Mucosa of descending colon (tissue), 1 donor: ENCODE measurements around the genes S1PR2, CDC37 and S1PR5.

DNA sequence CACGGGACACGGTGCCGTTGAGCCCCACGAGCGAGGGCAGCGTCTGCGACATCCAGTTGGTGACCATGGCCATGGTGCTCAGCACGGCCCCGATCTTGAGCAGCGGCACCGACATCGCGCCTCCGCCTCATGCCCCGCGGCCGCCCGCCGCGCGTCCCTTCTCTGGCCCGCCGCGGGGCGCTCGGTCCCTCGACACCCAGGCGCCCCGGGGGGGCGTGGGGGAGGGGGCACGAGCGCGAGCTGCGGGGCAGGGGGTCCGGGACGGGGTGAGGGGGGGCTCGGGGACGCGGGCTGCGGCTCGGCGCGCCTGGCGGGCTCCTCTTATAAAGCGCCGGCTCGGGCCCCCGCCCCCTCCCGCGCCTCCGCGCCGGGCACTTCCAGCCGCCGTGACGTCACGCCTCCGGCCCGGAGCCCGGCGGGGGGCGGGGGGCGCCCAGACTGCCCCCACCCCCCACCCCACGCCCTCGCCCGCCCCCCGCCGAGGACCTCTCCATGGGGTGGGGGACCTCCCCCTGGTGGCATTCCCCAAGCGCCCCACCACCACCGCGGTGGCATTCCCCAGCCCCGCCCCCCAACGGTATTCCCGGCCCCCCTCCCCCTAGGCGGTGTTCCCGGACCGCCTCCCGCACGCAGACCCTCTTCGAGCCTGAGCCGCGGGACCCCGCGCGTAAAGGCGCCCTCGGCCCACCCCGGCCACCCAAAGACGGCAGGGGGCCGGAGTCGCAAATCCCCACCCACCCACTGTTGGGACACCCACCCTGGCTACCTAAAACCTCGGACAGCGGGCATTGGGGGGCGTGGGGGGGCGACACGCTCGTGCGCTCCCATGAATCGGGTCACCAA, 22.6 kb downstream of the OLFM2 start:
- PRO-cap: no peak

DNA sequence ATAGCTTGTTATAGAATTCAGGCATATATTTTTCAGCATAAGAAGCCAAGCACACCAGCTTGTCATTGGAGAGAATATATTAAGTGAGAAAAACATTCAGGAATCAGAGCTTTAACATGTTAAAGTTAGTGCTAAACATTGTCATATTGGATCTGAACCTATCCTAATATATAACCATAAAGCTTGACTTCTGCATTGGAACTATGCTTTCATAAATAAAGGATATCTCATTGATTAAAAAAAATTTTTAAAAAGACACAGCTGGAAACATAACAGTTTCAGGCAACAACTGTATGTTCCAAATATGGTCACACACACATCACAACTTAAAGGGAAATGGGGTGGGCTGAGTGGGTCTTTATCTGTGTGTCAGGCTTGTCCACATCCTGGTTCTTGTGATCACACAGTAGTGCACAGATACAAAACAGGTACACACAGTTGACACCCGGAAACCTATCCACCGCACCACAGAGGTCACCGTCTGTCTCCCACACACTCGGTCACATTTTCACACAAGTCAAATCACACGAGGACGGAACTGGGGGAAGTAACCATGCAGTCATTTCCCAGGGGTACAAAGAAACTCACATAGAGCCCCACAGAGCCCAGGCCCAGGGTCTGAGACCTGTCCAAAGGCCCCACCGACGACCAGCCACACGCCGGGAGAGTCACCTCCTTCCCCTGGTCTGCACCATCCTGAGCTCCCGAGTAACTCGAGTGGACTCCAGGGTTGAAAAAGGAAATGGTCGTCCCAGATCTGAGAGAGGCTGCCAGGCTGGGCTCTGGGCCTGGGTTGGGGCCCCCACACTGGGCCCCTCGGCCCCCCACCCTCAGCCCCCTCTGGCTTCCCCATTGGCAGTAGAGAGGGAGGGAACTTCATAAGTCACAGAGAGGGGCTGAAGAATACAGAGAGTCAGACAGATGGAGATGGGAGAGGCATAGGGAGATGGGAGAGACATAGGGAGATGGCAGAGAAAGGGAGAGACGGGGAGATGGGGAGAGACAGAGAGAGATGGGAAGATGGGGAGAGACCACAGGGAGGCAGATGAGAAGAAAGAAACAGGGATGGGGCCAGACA, 1.4 kb upstream of the PPAN start:
- PRO-cap: unidirectional peak, plus-strand start at position 520 of the sequence

DNA sequence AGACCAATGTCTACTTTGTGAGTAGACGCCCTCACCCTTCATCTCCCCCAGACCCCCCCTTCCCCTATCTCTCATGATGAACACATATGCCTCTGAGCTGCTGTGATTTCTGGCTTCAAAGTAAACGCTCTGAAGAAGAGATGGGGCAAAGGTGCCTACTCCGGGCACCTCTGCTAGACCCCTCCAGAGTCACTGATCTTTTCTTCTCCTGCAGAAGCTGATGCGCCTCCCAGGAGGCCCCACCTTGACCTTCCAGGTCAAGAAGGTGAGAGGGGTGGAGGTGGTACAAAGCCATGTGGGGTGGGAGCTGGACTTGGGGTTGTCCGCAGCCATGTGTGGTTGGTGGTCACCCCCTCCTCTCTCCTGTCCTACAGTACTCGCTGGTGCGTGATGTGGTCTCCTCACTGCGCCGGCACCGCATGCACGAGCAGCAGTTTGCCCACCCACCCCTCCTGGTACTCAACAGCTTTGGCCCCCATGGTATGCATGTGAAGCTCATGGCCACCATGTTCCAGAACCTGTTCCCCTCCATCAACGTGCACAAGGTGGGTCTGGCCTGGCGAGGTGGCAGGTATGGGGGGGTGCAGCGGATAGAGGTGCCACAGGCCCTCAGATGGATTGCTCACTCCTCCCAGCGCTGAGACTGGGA, 1.6 kb downstream of the PPAN start:
- PRO-cap: no peak

DNA sequence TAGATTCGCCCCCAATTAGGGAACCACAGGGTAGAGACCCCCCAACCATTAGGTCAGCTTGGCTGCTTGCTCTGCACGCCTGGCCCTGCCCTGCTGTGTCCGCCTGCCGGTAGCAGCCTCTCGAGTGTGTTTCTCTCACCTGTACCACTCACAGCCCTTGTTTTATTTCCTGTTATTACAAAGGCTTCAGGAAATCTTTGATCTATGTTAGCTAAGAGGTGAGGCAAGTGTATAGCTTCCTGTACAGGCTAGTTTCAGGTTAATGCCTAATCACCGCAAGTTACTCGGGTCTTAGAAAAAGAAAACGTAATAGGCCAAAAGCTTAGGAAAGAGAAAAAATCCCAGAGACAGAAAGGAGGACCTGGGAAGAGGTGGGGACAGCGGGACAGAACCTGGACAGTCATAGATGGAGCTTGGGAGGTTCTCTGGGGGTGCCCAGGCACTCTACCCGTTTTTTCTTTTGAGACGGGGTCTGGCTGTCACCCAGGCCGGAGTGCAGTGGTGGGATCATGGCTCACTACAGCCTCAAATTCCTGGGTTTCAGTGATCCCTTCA, 23.2 kb upstream of the EIF3G start:
- PRO-cap: unidirectional peak, minus-strand start at position 122 of the sequence

- PRO-cap: no peak
These were observed 20.9 kb downstream of the DNMT1 start for GRCh38 chr19:10173832-10174323.

- PRO-cap: bidirectional peak, plus-strand start at chr19:10231421, minus-strand start at chr19:10231283; unidirectional peak, minus-strand start at chr19:10231511
These were observed at the start of gene S1PR2 for GRCh38 chr19:10230887-10231853. S1PR2 (minus strand) TSS chr19:10231331.

GRCh38 chr19:10237566-10238017, 6.5 kb upstream of the S1PR2 start:
- PRO-cap: no peak

- PRO-cap: no peak
These were observed 8.0 kb upstream of the S1PR2 start for GRCh38 chr19:10239168-10239515.

- PRO-cap: no peak
These were observed 385 bp downstream of the ICAM5 start for GRCh38 chr19:10290212-10290461.

DNA sequence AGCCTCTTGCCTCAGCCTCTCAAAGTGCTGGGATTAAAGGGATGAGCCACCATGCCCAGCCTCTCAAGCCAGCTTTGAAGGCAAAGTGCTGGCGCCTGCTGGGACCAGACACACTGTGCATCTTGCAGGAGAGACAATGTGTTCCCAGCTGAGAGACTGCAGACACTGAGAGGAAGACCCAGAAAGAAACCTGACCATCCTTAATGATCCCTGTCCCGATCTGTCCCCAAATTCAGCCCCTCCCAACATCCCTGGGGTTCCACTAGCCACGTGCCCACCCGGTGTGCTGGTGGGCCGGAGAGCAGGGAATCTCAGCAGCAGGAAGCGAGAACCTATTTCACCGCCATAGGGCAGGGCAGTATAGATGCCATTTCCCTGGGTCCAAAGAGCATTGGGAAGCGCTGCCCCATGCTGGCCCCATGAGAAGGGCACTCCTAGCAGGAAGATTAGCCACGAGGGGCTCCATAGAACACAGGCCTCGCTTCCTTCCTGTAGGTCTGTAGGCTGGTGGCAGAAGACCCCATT, 1.0 kb downstream of the RAVER1 start:
- PRO-cap: unidirectional peak, plus-strand start at position 449 of the sequence

GRCh38 chr19:10353315-10353752, 13.9 kb upstream of the ICAM3 start:
- PRO-cap: no peak

GRCh38 chr19:10403413-10404039, at the start of gene CDC37:
CDC37 (minus strand) TSS chr19:10403542.
- PRO-cap: bidirectional peak, plus-strand start at chr19:10403684, minus-strand start at chr19:10403514; unidirectional peak, plus-strand start at chr19:10403923

DNA sequence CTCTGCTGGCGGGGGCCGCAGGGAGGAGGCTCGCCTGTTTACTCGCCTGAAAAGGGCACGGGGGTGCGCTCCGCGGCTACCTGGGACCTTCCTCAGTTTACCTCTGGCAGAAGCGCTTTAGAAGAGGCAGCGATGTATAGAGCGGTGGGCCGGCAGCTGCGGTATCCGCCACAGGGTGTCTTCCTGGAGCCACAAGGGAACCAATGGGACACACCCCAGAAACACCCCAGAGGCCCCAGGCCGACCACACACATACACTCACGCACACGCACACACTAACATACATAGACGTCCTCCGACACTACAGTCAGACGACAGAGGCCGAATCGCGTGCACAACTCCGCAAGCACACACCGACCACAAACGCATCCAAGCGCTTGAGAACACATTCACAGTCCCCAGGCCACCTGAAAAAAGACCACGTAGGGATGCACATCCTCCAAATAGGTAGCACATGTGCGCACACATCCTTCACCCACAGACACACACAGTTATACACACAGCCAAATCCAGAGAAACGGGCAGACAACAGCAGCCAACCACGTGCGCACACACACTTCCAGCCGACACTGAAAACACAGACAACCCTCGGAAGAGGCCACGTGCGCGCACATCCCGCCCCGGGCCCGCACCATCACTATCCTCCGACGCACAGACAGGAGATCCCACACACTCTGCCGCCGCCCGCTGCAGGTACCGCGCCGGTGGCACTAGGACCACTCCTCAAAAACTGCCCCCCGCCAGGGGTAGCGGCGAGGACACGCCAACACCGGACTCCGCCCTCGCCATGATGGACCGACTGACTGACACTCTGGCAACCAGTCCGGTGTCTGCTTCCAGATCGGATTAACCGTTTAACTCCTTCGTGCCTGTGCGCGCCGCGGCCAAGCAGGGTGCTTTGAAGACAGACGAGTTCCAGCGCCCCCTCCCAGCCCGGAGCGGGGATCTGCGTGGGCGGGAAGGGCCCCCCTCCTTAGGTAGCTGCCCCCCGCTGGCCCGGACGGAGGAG, 619 bp upstream of the PDE4A start:
- PRO-cap: no peak

DNA sequence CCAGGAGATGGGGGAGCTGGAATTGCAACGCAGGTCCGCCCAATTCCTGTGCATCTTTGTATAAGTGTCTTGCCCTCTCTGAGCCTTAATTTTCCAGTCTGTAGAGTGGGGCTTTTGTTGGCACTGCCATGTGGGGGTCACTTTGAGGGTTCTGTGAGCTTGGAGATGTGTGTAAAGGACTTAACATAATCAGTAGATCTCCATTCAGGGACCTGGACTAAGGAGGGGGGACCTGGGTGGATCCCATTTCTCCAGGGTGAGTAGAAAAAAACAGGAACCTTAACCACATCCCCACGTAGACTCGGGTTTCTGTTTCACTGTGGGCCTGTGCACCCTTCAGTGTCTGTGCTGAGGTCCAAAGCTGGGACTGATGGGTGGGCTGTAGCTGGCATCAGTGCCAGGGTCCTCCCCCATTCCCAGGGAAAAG, 3.2 kb downstream of the PDE4A start:
- PRO-cap: no peak

- PRO-cap: unidirectional peak, minus-strand start at chr19:10517447
These were observed at the start of gene S1PR5 for GRCh38 chr19:10517278-10517824. S1PR5 (minus strand) TSS chr19:10517447.

DNA sequence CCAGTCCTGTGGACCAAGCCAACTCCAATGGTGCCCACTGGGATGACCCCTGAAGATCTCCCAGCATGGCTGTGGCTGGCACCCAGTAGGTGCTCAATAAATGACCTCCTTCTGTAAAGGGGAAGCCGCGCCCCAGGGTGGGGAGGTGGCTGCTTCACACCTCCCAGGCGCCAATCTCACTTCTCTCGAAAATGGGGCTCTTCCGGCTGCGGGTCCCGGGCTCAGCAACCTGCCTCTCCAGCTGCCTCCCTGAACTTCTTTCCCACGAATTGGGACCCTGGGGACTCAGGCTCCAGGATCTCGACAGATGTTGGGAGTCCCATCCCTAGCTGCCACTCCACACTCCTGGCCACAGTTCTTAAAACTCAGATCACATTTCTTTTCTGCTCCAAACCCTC, 1.7 kb upstream of the S1PR5 start:
- PRO-cap: no peak

DNA sequence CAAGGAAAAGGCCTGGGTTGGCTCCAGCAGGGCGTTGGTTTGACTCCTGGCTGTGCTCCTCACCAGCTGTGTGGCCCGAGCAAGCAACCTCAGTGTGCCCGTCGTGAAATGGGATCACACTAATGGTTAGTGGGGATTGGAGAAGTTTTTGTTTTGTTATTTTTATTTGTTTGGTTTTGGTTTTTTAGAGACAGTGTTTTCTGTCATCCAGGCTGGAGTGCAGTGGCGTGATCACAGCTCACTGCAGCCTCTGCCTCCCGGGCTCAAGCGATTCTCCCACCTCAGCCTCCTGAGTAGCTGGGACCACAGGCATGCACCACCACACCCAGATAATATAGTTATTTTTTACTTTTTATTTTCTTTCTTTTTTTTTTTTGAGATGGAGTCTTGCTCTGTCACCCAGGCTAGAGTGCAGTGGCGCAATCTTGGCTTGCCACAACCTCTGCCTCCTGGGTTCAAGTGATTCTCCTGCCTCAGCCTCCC, 12.4 kb upstream of the SLC44A2 start:
- PRO-cap: no peak

- PRO-cap: no peak
These were observed 9.3 kb upstream of the ILF3 start for GRCh38 chr19:10644816-10645305.

DNA sequence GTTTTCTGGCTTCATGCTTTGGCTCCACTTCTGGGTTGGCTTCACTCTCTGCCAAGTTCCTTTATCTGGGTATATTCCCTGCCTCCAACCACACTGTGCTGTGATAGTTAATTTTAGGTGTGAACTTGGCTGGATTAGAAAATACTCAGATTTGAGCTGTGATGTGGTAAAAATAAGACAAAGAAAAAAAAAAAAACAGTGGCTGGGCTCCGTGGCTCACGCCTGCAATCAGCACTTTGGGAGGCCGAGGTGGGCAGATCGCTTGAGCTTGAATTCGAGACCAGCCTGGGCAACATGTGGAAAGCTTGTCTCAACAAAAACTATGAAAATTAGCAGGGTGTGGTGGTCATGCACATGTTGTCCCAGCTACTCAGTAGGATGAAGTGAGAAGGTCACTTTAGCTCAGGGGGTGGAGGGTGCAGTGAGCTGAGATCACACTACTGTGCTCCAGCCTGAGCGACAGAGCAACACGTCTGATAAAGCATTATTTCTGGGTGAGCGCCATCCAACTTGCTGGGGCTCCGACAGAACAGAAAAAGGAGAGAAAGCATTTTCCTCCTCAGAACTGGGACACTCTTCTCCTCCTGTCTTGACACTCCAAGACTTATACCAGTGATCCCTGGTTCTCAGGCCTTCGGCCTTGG, 7.4 kb upstream of the ILF3 start:
- PRO-cap: no peak

DNA sequence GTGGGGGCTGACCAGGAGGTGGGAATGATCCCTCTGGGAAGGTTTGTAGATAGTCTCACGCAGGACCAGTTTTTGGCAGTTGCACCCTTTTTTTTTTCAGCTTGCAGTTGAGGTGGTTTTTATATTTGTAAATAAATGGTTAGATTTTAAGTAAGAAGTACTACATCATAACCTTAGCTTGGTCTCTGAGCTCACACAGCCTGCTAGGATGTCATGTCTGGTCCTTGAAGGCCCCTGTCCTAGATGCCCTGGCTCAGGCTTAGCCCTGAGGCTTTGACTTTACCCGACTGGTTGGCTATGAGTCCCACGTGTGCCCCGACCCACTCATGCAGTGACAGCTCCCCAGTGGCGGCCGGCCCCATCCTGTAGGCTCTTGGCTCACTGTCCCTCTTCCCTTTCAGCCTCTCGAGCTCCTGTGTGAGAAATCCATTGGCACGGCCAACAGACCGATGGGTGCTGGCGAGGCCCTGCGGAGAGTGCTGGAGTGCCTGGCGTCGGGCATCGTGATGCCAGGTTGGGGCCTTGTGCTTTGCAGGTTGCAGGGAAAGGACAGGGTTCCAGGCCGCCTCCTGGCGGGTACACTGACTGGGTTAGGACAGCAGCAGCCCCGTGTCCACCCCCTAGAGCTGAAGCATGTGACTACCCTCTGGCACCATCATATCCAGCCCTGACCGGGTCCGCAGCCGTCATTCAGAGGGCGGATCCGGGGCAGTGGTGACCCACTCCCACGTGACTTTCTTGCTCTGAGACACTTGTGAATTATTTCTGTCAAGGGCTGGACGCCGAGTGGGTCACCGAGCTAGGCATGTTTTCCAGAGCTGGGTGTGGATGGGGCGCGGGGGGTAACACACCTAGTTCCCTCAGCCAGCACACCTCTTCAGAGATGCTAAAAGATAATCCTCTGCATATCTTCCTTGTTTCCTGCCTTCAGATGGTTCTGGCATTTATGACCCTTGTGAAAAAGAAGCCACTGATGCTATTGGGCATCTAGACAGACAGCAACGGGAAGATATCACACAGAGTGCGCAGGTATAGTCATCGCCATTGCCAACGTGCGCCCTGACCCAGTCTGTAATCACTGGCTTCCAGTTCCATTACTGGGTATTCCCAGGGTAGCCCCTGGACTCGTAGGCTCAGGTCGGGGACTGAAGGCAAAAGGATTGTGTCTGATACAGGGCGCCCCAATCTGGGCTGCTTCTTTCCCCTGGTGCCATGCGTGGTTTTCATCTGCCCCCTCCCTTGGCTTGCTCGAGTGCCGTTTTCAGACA, 21.4 kb upstream of the QTRT1 start:
- PRO-cap: no peak